ENCODE measurements around a stretch of chr2.

- RRBS, 2 experiments: no CpG with 5 or more reads among the region's 2 CpGs
CAGE:
- cytosol, long polyA minus RNA: no peak
- cytosol, long polyA plus RNA: no peak
- long polyA plus RNA: no peak
- nucleus, long polyA minus RNA: no peak
- nucleus, long polyA plus RNA: no peak
These were observed 311.3 kb downstream of the NRXN1 start for GRCh38 chr2:50720597-50721011.

DNA sequence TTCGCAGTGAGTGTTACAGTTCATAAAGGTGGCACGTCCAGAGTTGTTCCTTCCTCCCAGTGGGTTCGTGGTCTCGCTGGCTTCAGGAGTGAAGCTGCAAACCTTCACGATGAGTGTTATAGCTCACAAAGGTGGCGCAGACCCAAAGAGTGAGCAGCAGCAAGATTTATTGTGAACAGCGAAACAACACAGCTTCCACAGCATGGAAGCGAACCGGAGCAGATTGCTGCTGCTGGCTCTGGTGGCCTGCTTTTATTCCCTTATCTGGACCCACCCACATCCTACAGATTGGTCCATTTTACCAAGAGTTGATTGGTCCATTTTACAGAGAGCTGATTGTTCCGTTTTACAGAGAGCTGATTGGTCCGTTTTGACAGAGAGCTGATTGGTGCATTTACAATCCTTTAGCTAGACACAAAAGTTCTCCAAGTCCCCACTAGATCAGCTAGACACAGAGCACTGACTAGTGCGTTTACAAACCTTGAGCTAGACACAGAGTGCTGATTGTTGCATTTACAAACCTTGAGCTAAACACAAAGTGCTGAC, 508.5 kb upstream of the CHAC2 start:
- RRBS, 2 experiments: no CpG with 5 or more reads among the region's 12 CpGs
CAGE:
- cytosol, long polyA minus RNA: no peak
- cytosol, long polyA plus RNA: no peak
- long polyA plus RNA: no peak
- nucleus, long polyA minus RNA: no peak
- nucleus, long polyA plus RNA: no peak

- RRBS, 2 experiments: no CpG with 5 or more reads among the region's 5 CpGs
CAGE:
- cytosol, long polyA minus RNA: no peak
- cytosol, long polyA plus RNA: no peak
- long polyA plus RNA: no peak
- nucleus, long polyA minus RNA: no peak
- nucleus, long polyA plus RNA: no peak
These were observed 12.2 kb downstream of the ACYP2 start for GRCh38 chr2:53982986-53983582.

- RRBS, 2 experiments: 1% methylated on average over 21 to 23 of the region's 62 CpGs
CAGE:
- cytosol, long polyA minus RNA: start-site peak on the plus strand at chr2:54115402-54115478, 31 reads
- cytosol, long polyA plus RNA: no peak
- long polyA plus RNA: no peak
- nucleus, long polyA minus RNA: no peak
- nucleus, long polyA plus RNA: no peak
These were observed 140.7 kb downstream of the TSPYL6 start for GRCh38 chr2:54114824-54116200.

DNA sequence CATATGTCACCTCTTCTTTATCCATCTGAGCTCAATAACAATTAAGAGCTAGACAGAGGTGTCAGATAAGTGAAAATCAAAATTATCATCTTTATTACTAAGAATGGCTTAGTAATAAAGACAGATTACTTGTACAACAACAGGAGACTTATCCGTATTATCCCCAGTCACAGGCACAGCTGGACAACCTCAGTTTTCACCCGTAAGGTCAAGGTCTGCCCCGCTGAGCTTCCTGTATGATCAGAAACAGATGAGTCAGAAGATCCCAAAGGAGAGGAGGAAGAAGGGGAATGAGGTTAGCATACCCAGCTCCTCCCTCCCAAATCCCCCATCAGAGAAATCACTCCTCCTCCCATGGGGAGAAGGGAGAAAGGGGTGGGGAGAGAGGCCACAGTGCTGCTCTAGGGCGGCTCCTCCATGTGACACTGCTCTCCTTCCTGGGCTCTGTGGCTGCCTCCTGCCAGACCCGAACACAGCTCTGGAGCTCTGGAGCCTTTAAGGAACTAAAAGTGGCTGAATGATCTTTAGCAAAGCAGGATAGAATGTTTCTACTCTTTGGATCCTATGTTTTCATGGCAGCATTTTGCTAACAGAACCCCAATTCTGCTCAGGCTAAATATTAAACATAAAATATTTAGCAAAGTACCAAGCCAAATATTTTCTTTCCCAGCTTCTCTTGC, 53.7 kb upstream of the SPTBN1 start:
- RRBS, 2 experiments: no CpG with 5 or more reads among the region's 5 CpGs
CAGE:
- cytosol, long polyA minus RNA: no peak
- cytosol, long polyA plus RNA: no peak
- long polyA plus RNA: no peak
- nucleus, long polyA minus RNA: no peak
- nucleus, long polyA plus RNA: no peak

DNA sequence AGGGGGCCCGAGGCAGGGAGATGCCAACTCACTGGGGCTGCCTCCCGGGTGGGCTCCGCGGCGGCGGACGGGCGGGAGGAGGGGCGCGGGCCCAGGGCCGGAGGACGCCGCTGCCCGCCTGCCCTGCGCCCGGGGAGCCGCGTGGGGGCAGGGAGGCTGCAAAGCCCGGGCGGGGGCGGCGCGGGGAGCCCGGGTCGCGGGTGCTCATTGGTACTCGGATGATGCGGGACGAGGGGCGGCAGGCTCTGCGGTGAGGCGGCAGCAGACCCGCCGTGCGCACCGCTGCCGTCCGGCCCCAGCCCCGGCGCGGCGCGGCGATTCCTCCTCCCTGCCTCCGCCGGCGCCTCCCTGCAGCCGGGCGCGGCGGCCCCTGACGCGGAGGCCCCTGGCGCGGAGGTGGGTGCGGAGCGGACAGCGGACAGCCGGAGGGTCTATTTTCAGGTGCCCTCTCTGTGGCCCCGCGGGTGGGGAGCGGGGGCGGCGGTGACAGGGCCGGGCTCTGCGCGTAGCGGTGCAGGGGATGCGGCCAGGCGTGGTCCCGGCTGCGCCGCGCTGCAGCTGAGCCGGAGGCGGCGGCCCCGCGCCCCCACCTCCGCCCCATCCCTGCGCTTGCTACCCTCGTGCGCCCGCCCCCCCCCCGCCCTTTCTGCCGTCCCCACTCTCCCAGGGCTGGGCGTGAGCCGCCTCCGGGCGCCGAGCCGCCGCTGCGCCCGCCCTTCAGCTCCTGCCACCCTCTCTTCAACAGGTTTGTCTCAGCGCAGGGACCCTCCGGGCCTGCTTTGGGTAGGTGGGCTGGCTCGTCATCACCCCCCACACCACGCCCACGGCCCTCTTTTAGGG, 618 bp downstream of the SPTBN1 start:
- RRBS, 2 experiments: 1 to 2% methylated on average over 66 to 68 of the region's 100 CpGs
CAGE:
- cytosol, long polyA minus RNA: no peak
- cytosol, long polyA plus RNA: no peak
- long polyA plus RNA: start-site peak on the plus strand centred at position 682 of the sequence, 78 bp wide, 113 and 93 reads in 2 replicates
- nucleus, long polyA minus RNA: no peak
- nucleus, long polyA plus RNA: no peak

- RRBS, 2 experiments: no CpG with 5 or more reads among the region's 5 CpGs
CAGE:
- cytosol, long polyA minus RNA: no peak
- cytosol, long polyA plus RNA: no peak
- long polyA plus RNA: no peak
- nucleus, long polyA minus RNA: no peak
- nucleus, long polyA plus RNA: no peak
These were observed 89.8 kb downstream of the SPTBN1 start for GRCh38 chr2:54545596-54546671.

DNA sequence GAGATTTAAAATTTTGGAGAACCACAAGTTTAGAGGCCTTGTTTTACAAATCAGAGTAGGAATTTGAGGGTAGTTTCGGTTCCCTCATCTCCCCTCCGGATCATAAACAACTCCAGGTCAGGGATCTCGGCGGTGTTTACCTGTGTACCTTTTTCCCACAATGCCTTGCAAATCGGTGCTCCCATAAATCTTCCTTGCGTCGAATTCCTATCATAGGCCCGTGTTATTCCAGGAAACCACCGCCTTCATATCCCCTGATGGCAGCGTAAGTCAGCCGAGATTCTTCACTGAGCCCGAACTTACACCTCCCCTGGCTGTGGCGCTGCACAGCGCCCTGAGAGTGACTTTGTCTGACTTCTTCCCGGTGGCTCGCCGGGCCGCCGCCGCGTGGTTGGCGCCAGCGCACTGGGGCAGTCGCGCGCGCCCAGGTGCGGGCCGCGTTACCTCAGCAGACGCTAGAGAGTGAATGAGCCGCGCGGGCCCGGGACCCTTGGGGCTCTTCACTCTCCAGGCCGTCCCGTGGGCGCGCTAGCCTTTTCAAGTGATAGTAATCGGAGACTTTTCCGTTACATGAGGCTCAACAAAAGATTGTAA, 101.5 kb downstream of the SPTBN1 start:
- RRBS, 2 experiments: 2 to 3% methylated on average over 12 of the region's 41 CpGs
CAGE:
- cytosol, long polyA minus RNA: no peak
- cytosol, long polyA plus RNA: start-site peak on the plus strand centred at position 463 of the sequence, 65 bp wide, 55 and 54 reads in 2 replicates
- long polyA plus RNA: start-site peak on the plus strand centred at position 256 of the sequence, 93 bp wide, 69 and 86 reads in 2 replicates; start-site peak on the plus strand centred at position 464 of the sequence, 63 bp wide, 69 and 124 reads in 2 replicates
- nucleus, long polyA minus RNA: no peak
- nucleus, long polyA plus RNA: no peak

DNA sequence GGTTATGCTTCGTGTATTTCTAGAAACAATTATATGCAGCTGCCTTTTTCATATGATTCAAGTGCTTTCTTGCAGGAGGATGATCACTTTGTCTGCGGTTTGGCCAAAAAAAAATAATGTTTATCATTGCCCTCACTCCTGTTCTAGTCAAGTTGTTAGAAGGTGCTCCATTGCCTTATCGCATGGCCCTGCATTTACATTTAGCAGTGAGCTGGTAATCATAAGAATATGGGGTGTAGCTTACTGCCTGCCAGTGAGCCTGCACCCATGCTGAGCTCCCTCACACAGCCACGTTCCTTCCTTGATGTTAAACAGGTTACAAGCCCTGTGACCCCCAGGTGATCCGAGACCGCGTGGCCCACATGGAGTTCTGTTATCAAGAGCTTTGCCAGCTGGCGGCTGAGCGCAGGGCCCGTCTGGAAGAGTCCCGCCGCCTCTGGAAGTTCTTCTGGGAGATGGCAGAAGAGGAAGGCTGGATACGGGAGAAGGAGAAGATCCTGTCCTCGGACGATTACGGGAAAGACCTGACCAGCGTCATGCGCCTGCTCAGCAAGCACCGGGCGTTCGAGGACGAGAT, 94.8 kb upstream of the EML6 start:
- RRBS, 2 experiments: 100% methylated on average over 4 of the region's 22 CpGs; no CpG with 5 or more reads in 1 of the 2 experiments
CAGE:
- cytosol, long polyA minus RNA: no peak
- cytosol, long polyA plus RNA: no peak
- long polyA plus RNA: no peak
- nucleus, long polyA minus RNA: no peak
- nucleus, long polyA plus RNA: no peak

- RRBS, 2 experiments: no CpG with 5 or more reads among the region's 36 CpGs
CAGE:
- cytosol, long polyA minus RNA: no peak
- cytosol, long polyA plus RNA: no peak
- long polyA plus RNA: no peak
- nucleus, long polyA minus RNA: start-site peak on the minus strand at chr2:54631398-54631403, 25 reads
- nucleus, long polyA plus RNA: no peak
These were observed 92.4 kb upstream of the EML6 start for GRCh38 chr2:54630678-54631817.

GRCh38 chr2:54636397-54637095, 86.9 kb upstream of the EML6 start:
- RRBS, 2 experiments: no CpG with 5 or more reads among the region's 9 CpGs
CAGE:
- cytosol, long polyA minus RNA: no peak
- cytosol, long polyA plus RNA: no peak
- long polyA plus RNA: no peak
- nucleus, long polyA minus RNA: no peak
- nucleus, long polyA plus RNA: no peak

DNA sequence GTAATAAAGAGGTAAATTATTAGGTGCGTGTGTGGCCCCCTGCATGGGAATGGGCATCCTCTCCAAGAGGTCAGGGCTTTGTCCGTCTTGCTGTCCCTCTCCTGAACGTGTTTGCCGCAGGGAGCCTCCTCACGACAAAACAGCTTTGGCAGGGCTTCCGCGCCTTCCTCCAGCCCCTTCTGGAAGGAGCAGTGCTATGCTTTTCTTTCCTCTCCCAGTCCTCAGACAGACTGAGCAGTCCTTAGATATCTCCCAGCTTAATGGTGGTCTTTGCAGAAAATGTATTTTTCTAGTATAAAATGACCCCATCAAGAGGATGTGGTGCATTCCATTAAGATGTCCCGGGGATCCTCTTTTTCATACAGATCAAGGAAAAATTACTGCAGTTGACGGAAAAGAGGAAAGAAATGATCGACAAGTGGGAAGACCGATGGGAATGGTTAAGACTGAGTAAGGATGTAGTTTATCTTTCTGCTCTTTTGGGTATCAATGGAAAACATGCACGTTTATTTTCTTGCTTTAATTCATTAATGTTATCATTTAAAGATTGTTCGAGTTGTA, 67.8 kb upstream of the EML6 start:
- RRBS, 2 experiments: no CpG with 5 or more reads among the region's 13 CpGs
CAGE:
- cytosol, long polyA minus RNA: no peak
- cytosol, long polyA plus RNA: no peak
- long polyA plus RNA: no peak
- nucleus, long polyA minus RNA: no peak
- nucleus, long polyA plus RNA: no peak

DNA sequence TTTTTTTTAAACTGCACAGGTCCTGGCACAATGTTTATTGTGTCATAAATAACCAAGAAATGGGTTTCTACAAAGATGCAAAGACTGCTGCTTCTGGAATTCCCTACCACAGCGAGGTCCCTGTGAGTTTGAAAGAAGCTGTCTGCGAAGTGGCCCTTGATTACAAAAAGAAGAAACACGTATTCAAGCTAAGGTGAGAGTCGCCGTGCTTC, 57.7 kb upstream of the EML6 start:
- RRBS, 2 experiments: no CpG with 5 or more reads among the region's 5 CpGs
CAGE:
- cytosol, long polyA minus RNA: no peak
- cytosol, long polyA plus RNA: no peak
- long polyA plus RNA: no peak
- nucleus, long polyA minus RNA: start-site peak on the minus strand centred at position 126 of the sequence, 375 bp wide, 22 reads
- nucleus, long polyA plus RNA: no peak

- RRBS, 2 experiments: no CpG with 5 or more reads among the region's 3 CpGs
CAGE:
- cytosol, long polyA minus RNA: no peak
- cytosol, long polyA plus RNA: no peak
- long polyA plus RNA: no peak
- nucleus, long polyA minus RNA: no peak
- nucleus, long polyA plus RNA: no peak
These were observed 53.6 kb upstream of the EML6 start for GRCh38 chr2:54669820-54670208.

DNA sequence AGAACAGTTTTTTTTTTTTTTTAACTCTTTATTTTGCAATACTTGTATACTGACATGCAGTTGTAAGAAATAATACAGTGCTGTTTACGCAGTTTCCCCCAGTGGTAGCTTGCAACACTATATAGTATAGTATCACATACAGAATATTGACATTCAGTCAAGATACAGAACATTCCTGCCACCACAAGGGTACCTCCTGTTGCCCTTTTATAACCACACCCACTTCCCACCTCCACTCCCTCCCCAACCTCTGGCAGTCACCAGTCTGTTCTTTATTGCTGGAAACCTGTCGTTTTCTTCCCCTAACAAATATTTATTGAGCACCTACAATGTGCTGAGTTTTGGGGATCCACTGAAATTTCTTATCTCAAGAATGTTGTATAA, 51.6 kb upstream of the EML6 start:
- RRBS, 2 experiments: no CpG with 5 or more reads among the region's 2 CpGs
CAGE:
- cytosol, long polyA minus RNA: no peak
- cytosol, long polyA plus RNA: no peak
- long polyA plus RNA: no peak
- nucleus, long polyA minus RNA: no peak
- nucleus, long polyA plus RNA: no peak

DNA sequence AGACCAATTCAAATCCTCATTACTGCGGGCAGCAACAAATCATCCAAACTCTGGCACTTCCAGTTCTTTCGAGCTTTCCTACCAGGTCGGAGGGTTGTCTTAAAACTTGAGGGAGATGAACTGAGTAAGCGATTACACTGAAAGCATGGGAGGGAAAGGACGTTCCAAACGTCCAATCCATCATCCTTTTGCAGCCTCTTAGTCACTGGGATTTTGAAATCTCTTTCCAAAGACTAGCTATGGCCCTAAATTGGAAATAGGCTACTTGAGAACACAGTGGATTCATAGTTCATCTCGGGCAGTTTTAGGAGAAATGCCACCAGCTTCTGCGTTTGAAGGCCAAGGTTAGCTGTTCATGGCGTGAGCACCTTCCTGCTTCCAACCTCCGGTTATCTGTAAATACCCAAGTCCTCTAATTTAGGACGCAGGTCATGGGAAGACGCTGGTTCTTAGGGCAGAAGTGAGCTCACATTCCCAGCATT, 861 bp upstream of the EML6 start:
- RRBS, 2 experiments: no CpG with 5 or more reads among the region's 12 CpGs
CAGE:
- cytosol, long polyA minus RNA: no peak
- cytosol, long polyA plus RNA: no peak
- long polyA plus RNA: no peak
- nucleus, long polyA minus RNA: no peak
- nucleus, long polyA plus RNA: no peak

GRCh38 chr2:54724441-54725256, 1.2 kb downstream of the EML6 start:
- RRBS, 2 experiments: 2% methylated on average over 39 of the region's 84 CpGs
CAGE:
- cytosol, long polyA minus RNA: no peak
- cytosol, long polyA plus RNA: no peak
- long polyA plus RNA: no peak
- nucleus, long polyA minus RNA: no peak
- nucleus, long polyA plus RNA: no peak

GRCh38 chr2:54901462-54901677, 148.9 kb downstream of the RTN4 start:
- RRBS, 2 experiments: no CpG with 5 or more reads among the region's 2 CpGs
CAGE:
- cytosol, long polyA minus RNA: no peak
- cytosol, long polyA plus RNA: no peak
- long polyA plus RNA: no peak
- nucleus, long polyA minus RNA: no peak
- nucleus, long polyA plus RNA: no peak

- RRBS, 2 experiments: no CpG with 5 or more reads among the region's 8 CpGs
CAGE:
- cytosol, long polyA minus RNA: no peak
- cytosol, long polyA plus RNA: no peak
- long polyA plus RNA: no peak
- nucleus, long polyA minus RNA: no peak
- nucleus, long polyA plus RNA: no peak
These were observed 69.4 kb downstream of the RTN4 start for GRCh38 chr2:54980609-54981428.

GRCh38 chr2:55010829-55011433, 39.3 kb downstream of the RTN4 start:
- RRBS, 2 experiments: no CpG with 5 or more reads among the region's 2 CpGs
CAGE:
- cytosol, long polyA minus RNA: no peak
- cytosol, long polyA plus RNA: no peak
- long polyA plus RNA: no peak
- nucleus, long polyA minus RNA: no peak
- nucleus, long polyA plus RNA: no peak

All from HepG2 (cell line).